Pericardium fibroblast (primary cell): ENCODE measurements around a stretch of chr1.

DNA sequence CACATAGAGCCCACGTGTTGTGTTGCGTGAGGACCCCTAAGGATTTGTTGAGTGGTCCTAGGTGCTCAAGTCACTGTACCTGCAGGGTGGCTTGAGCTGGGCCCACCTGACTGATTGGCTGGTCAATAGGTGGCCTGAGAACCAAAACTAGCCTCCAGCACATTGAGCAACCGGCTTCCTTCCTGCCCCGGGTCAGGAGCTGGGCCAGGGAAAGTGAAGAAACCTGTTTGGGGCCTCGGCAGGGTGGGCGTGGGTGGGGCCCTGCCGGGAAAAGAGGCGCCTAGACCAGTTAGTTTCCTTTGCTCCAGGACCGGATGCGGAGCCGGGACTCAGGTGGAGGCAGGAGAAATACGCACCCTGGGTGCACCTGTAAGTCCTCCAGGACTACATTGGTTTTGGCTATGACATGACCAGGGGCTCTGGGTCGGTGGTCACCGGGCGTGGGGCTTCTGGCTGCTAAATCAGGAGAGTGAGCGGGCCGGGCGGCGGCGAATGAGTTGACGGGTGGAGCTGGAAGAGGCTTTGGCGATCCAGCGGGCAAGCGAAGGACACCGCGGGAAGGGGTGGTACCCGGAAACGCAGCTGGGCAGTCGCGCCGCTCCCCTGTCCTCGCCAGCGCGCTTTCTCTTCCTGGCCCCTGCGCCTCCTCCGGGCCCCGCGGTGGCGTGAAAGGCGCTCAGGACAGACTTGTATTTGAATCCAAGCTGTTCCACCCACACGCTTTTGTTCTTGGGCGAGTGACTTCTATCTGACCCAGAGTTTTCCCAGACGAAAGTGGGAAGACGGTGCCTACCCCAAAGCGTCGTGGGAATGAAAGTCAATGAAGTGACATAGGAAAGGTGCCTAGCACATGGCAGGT lies 30.5 kb upstream of the JUN start:
- RAMPAGE, long total RNA = no peak

DNA sequence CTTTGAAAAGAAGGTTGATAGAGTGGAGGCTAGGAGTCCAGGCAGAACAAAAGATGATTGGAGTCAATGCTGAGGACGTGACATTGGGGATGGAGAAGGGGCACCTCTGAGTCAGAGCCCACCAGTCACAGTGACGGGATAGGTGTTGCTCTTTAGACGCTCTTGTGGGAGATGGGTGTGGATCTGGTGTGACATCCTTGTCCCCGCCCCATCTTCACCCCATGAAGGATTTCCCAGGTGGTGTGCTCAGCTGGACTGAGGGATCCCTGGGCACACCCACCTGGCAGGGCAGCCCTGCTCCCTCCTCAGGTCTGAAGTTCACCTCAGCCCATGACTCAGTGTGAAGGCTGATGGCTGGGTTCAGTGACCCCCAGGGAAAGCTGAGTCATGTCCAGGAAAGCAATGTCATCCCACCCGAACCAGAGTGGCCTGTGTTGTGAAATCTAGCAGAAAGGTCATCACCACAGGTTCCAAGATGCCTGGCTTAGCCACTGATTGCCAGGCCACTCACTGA lies 97.5 kb upstream of the JUN start:
- RAMPAGE, long total RNA = no peak

GRCh38 chr1:58932889-58933491 lies 149.1 kb upstream of the JUN start:
- RAMPAGE, long total RNA = no peak

GRCh38 chr1:58968290-58969141 lies 184.7 kb upstream of the JUN start:
- RAMPAGE, long total RNA = no peak

- RAMPAGE, long total RNA = no peak
Measured at GRCh38 chr1:59015614-59016246, 231.9 kb upstream of the JUN start.

DNA sequence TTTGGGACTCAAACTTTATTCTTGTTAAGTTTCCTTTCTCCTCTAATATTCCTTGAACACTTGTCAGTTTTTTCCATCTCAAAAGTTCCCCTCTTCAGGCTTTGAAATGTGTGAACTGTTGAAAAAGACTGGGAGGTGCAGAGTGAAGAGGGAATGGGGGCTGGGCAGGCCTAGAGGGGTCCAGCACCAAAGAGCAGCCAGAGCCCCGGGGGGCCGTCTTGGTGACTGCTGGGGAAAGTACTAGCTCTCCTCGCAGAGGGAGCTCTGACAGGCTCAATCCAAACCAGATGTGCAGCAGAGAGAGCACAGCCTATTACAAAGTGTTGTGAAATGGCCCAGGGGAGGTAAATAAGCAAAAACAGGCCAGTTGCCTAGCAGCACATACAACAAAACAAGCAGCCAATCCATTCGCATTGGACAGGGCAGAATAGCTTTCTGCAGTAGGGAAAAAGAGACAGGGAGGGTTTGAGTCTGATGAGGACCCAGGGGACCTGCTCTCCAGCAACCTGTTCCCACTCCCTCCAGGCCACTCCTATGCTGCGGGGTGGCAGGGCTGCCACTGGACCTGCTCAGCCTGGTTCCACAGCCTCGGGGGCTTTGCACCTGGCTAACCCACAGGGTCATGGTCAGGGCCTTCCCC lies 239.7 kb upstream of the FGGY start:
- RAMPAGE, long total RNA = no peak

GRCh38 chr1:59142937-59143613 lies 153.8 kb upstream of the FGGY start:
- RAMPAGE, long total RNA = no peak

DNA sequence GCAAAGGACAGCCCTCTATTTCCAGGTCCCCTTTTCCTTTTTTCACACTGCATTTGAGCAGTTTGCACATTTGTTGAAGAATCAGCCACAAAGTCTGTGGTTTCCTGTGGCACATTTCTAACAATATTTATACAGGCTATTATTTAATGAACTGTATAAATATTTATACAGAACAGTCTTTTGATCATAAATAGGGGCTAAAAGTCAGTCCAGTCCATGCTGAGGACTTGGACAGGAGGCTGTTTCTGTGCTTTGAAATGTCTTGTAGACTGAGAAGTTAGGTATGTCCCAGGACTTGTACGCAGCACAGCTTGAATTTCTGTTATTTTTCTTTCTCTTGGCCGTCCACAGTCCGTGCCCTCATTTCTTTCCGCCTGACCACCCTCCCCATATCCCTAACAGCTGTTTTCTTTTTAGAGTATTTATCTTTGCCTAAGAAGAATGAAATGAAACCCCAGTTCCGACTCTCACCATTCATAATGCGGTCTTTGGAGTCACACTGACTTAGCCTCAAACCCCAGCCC lies 19.7 kb downstream of the FGGY start:
- RAMPAGE, long total RNA = no peak

DNA sequence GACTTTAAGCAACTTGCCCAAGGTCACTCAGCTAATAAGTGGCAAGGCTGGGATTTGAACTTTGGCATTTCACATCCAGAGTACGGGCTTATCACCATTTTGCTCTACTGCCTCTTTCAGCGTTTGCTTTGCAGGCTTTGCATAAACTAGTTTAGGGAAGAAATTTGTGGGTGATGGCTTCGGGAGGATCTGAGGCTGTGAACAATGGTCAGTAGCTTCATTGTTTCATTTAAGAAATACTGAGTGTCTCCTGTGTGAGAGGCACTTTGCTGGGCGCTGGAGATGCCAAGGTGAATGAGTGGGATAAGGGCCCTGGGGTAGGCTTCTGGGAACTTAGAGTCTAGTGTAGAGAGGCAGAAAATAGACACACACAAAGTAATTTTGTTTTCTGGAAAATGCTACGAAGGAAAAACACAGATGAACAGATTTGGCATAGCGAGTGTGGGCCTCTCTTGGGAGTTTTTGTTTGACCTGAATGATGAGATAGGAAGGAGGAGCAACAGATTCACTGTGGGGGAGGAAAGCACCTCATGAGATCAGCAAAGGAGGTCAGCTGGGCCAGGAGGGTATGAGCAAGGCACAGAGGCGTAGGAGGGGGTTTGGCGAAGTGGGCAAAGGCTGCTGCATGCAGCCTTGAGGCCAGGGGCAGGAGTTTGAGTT lies 57.7 kb downstream of the FGGY start:
- RAMPAGE, long total RNA = no peak

DNA sequence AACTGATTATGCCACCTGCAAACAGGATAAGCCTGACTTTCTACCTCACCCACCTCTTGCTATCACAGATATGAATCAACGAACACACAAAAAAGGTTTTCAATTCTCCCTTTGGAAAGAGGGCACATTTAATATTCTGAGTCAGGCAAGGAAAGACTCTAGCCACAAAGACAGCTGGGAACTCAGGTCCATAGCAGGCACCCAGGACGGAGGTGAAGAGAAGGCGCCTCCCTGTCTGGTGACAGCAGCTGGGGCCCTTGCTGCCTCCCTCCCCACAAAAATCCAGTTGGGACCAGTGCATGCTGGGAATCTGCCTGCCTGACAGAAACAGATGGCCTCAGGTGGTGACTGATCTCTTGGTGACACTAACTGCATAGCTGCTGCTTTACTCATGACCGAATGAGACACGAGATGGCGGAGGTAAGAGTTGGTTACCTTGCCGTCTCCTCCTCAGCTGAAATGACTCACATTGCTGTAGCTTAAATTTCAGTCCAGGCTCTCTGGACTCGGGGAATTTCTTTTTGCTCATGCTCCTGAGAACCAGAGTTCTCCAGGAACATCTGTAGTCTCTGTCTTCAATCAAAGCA lies 130.2 kb downstream of the FGGY start:
- RAMPAGE, long total RNA = no peak

GRCh38 chr1:59446358-59446942 lies 149.6 kb downstream of the FGGY start:
- RAMPAGE, long total RNA = no peak

- RAMPAGE, long total RNA = no peak
Measured at GRCh38 chr1:59506818-59507377, 210.0 kb downstream of the FGGY start.

GRCh38 chr1:59511370-59511871 lies 214.5 kb downstream of the FGGY start:
- RAMPAGE, long total RNA = no peak

DNA sequence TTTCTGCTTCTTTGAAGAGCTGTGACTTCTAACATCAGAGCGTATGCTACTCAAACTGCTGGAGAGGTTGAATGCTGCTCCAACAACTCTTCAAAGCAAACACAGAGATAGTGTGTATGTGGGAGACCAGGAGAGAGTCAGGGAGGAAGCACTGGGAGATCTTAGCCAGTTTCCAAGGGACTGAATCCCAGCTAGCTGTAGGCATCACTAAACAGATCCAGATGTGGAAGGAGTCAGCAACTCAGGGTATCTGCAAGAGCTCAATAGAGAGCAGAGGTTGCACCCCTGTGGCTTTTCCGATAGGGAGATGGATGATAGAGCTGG lies 168.9 kb upstream of the HOOK1 start:
- RAMPAGE, long total RNA = no peak

DNA sequence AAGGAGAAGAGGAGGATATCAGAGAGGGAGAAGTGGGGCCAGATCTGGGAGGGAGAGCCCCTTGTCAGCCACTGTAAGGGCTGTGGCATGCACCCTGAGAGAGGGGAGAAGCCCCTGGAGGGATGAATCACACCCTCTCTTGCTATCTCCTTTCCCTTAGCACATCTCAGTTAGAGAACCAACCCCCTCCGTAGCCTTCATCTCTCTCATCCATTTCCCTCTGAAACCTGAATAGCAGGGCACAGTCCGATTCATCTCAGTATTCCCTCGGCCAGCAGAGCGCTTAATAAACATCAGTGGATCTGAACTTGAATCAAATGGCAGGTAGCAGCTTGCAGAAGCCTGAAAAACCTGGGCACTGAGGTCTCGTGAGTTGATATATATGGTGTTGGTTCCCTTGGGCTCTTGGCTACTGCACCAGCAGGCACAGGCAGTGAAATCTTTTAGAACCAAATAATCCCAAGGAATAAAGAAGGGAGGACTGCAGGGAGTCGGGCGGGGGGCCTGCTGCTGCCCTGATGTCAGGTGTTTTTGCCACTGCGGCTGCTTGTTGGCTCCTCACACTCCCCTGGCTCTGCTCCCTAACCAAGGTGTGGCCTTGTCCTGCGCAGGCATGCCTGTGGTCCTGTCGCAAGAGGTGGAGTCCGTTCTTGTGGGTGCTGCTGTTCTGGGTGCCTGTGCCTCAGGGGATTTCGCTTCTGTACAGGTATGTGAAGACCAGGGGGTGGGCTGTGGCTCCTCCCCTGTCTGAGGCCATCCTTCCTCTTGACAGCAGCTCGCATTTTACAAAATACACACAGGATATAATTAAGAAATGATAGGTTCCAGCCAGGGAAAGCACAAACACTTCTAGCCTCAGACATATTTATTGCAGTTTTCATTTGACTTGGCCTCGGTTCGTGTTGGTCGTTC lies 141.1 kb upstream of the HOOK1 start:
- RAMPAGE, long total RNA = no peak

DNA sequence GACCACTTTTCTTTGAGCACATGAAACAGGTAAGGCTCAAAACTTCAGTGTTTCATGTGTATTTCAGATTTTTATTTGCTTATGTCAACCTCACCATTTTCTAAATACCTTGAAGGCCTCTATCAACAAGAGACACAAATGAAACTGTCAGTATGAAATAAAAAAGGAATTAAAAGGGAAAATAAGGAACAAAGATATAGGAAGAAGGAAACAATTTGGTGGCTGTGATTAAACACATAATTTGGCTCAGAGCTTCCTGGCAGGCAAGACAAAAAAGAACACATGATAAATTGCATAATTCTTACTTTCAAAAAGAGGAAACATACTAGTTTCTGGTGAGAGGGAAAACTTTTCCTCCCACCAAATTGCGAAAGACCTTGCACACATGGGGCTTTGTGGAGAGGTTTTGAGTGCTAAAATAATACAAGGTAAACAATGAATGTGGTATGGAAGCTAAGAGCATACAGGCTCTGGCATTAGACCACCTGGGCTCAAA lies 140.3 kb upstream of the HOOK1 start:
- RAMPAGE, long total RNA = no peak

GRCh38 chr1:59682344-59683214 lies 132.2 kb upstream of the HOOK1 start:
- RAMPAGE, long total RNA = no peak

GRCh38 chr1:59731221-59731715 lies 83.5 kb upstream of the HOOK1 start:
- RAMPAGE, long total RNA = no peak

DNA sequence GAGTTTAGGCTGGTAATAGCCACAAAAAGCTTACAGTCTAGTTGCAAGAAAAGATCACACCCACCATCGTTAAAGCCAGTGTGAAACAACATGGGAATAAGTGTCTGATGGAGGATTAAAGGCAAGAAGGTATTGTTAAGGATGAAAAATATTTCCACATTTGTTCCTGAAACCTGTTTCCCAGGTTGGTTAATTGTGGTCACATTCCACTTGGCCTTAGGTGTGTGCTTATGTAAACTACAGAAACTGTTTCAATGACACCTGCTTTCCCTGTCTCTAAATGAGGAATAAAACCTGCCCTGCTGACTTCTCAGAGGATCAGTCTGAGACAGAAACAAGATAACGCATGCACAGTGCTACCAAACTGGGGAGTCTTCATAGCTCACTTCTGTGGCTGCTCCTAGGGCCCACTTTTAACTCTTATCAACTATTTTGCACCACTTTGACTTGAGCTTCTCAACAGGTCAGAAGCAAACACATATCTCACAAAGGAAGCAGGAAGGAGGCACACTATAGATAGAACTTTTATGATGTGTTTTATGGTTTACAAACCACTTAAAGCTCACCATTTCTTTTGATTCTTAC lies 33.7 kb downstream of the CYP2J2 start:
- RAMPAGE, long total RNA = no peak

DNA sequence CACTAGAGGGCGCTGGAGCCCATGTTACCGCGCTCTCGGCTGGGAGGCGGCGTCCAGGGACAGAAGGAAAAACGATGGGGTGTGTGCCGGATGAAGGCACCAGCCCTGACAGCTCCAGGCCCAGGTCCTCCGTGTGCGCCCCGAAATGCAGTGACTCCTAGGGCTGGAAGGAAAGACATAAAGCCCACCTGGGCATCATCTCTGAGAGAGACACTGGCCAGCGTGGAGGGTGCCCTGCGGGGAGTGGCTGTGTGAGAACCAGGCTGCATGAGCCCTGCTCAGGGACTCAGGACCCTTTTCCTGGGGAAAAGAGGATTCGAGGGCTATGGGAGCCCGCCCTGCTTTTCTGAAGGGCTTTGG lies 45.0 kb upstream of the CYP2J2 start:
- RAMPAGE, long total RNA = no peak